SUDHL5 (cell line): Measurements from ENCODE around the genes FXYD3 and MAG.

- PRO-cap = no peak
Observed at GRCh38 chr19:34221473-34221768, 32.9 kb upstream of the GARRE1 start.

DNA sequence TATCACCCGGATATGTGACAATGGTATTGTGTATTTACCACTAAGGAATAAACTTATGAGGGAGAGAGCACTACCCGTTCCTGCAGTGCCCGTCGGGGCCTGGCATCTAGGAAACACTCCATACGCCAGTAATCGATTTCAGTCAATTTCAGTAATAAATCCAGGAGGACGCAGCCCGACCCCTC is 317 bp upstream of the GARRE1 start:
- PRO-cap = no peak

GRCh38 chr19:34309611-34310204 is 55.3 kb upstream of the GPI start:
- PRO-cap = no peak

GRCh38 chr19:34329939-34330541 is 35.0 kb upstream of the GPI start:
- PRO-cap = no peak

- PRO-cap = no peak
Observed at GRCh38 chr19:34366731-34366990, 1.7 kb downstream of the GPI start.

DNA sequence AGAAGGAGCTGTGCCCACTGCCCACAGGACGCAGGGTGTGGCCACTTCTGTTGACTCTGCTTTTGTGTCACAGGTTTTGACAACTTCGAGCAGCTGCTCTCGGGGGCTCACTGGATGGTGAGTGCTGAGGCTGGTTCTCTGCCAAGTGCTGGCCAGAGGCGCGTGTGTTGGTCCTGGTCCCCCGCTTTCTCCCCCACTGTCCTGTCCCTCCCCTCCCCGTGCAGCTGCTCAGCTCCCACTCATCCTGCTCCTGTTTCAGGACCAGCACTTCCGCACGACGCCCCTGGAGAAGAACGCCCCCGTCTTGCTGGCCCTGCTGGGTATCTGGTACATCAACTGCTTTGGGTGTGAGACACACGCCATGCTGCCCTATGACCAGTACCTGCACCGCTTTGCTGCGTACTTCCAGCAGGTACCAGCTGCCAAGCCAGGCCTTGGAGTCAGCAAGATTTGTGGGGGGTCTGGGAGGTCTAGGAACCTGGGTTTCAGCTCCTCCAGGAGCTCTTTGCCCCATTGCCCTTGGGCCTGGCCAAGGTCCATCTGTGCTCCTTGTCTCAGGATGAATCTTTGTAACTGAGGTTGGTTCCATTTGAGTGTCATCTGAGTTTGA is 10.4 kb upstream of the PDCD2L start:
- PRO-cap = no peak

- PRO-cap = no peak
Observed at GRCh38 chr19:34432622-34433400, 4.6 kb downstream of the UBA2 start.

DNA sequence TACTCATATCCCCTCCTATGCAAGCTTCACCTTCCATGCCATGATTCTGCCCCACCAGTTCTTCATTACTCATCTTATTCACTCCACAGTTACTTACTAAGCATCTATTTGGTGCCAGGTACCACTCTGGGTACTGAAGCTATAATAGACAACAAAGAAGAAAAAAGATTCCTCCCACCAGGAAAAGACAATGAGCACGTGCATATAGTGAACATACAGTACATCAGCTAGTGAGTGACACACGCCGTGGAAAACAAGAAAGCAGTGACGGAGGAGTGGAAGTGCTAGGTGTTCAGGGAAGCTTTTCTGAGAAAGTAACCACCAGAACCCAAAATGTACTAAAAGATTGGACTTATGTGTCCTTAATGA is 67.0 kb downstream of the WTIP start:
- PRO-cap = no peak

GRCh38 chr19:34734448-34734757 is 360 bp downstream of the ZNF181 start:
- PRO-cap = bidirectional peak, plus-strand start at chr19:34734489, minus-strand start at chr19:34734494

DNA sequence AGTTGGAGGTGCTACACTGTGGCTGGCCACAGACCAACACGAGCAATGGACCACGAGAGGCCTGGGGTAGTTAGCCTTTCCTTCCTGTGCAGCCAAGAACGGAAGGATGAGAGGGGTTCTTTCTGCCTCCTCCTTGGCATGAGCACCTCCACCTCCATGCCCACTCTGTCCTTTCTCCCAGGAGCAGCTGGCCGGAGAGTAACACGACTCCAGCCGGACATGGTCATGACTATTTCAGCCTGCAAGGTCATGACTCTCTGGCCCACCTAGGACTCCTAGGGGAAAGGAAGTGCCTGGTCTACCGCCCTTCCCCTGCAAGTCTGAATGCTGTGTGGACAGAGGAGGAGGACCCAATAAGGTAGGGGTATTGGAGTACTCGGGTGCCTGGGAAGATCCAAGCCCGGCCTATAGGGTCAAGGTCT is 5.6 kb upstream of the GRAMD1A start:
- PRO-cap = no peak

- PRO-cap = no peak
Observed at GRCh38 chr19:35048543-35049727, 7.4 kb downstream of the HPN start.

- PRO-cap = no peak
Observed at GRCh38 chr19:35109399-35110068, 6.1 kb upstream of the FXYD3 start.

DNA sequence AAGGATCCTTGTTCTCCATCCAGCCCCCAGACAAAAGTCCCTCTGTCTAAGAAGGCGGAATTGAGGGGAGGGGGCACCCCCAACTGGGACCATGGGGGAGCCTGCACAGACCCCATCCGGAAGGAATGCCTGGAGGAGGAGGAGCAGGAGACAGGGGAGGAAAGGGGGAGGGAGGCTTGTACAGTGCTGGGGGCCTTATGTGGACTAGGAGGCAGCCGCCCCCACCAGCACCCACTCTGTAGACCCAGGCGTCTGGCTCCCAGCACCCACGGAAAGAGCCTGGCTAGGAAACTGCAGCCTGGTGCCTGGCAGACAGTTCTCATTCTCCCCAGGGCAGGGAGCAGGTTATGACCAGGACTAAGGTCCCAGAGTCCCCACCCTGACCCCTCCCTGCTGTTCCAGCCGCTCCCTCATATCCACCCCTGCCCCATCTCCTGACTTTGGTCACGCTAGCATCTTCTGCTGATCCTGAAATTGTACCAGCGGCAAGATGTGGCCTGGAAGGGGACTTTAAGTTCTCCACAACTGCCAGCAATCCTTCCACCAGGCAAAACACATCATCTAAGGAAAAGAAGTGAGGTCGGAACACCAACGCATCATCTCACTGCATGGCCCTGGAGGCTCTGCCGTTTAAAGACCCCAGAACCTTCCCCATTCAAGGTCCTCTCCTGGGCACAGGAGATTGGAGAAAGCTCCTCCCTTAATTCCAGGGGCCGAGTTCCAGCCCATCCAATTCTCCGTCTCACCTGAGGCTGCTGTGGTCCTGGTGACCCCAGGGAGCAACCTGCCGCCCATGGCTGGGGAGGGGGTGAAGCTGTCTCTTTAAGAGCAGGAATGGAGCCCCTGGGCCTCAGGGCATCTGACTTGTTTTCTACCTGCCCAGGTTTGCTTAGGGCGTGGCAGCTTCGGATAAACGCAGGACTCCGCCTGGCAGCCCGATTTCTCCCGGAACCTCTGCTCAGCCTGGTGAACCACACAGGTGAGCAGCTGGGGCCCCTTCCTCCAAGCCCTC is at the start of gene FXYD3:
TSS of gene FXYD3 (plus strand) at position 443 of the 1,012 bp plus-strand sequence.
- PRO-cap = no peak

GRCh38 chr19:35120366-35121496 is 5.1 kb downstream of the FXYD3 start:
- PRO-cap = no peak

DNA sequence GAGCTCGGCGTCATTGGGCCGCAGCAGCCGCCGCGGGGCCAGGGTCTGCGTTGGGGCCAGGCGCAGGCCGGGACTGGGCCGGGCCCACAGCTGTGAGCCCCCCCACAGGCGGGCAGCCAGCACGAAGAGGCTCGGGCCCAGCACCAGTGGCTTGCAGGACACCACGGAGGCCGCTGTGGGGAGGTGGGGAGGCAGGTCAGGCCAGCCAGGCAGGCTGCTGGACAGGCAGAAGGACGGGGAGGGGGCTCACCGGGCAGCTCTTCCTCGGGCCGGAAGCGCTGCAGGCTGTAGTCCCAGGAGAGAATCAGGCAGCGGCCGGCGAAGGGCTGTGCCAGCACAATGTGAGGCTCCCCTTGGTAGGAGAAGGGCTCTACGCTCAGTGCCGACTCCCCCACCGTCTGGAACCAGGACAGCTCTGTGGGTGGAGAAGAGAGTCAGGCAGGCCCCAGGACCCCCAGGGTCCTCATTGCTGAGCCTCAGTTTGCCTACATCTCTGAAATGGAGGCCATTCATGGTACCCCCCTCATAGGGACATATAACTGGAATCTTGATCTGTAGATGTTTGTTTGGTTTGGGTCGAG is 8.2 kb downstream of the LGI4 start:
- PRO-cap = no peak

GRCh38 chr19:35154114-35154445 is 455 bp upstream of the FXYD5 start:
- PRO-cap = no peak

DNA sequence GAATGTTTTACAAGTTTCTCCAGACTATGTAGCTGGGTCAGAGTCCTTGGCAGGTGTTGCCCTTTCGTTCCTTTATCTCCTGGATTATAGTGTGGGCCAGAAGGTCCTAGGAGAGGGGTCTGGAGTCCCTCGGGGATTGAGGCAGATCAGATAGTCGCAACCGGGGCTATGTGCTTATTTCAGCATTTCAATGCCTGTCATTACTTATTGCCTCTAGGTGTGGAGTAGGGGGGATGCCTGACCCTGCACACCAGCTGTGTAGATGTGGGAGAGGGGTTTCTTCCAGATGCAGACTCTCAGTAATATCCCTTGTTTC is 9.2 kb downstream of the FXYD5 start:
- PRO-cap = no peak

DNA sequence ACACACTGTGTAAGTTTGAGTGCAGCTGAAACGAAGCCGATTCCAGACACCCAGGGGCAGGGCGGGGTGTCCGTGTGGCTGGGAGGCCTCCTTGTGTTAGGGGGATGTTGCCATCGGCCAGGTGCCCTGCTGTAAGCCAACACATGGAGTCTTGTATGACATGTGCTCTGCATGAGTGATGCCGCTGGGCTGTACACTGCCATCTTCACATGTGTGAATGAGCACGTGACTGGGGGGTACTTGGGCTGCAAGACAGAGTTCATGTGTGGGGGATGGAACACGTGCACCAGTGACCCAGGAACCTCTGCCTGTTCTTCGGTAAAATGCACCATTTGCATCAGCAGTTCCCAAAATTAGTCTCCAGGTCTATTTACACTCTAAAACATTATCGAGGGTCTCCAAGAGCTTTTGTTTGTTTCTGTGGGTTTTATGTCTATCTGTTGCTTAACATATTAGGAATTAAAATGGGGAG is 8.9 kb upstream of the USF2 start:
- PRO-cap = no peak

GRCh38 chr19:35291713-35292286 is at the start of gene MAG:
TSS of gene MAG (plus strand) at chr19:35292161.
- PRO-cap = no peak

DNA sequence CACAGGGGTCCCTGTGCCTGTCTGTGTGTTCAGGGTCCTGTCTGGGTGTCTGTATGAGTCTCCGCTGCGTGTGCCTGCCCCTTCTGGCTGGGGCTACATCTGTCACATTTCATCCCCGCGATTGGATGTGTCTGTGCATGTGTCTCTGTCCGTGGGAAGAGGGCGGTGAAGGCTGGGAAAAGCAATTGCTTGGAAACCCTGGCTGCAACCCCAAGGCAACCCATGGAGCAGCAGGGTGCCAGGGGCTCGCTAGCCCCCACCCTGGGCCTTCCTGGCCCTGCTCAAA is 1.4 kb downstream of the MAG start:
- PRO-cap = no peak